ENCODE measurements around a stretch of chr10.

DNA sequence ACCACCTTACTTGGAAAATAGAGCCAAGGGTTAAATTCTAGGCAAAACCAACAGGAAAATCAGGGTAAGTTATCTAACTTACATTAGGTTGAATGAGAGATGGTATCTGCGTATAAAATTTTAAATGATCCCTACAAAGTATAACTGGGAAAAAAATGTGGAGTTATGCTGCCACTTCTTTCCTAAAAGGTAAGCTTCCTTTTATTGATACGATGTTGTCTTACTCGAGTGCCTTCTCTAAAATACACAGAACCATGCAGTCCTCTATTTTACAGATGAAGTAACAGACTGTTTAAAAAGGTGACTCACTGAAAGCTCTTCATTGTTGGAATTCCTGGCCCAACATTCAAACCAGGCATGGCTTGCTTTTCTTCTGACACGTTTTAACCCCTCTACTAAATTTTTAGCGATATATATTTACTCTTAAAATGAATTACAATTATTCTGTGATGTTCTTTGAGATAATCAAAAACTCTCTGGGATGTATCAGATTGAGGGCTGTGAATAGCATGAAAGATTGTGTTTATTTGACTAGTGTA, 1.8 kb upstream of the ZMYND11 start:
- PRO-cap = no peak

DNA sequence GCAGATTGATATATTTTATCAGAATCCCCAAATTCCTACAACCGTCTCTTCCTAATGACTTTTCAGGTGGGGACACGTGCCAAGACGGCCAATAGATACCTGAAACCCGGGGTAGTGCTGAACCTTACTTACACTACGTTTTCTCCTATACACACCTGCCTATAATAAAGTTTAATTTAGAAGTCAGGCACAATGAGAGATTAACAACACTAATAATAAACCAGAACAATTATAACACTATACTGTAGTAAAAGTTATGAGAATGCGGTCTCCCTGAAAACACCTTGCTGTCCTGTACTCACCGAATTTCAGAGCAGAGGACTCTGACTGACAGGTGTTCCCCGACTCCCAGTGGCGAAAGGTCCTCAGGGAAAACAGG, 1.3 kb upstream of the ZMYND11 start:
- PRO-cap = no peak

DNA sequence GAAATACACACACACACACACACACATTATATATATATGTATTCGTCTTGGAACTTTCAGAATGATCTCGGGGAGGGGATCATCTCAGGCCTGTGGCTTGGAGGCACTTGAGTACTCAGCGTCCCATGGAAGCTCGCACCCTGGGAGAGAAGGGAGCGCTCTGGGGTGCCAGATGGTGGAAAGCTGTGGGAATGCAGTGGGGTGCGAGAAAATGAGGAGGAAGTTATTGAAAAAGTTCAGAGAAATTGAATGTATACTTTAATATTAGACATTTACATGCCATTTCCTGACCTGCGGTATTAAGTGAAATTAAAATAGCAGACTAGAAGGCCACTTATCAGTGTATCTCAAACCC, 66.3 kb downstream of the ZMYND11 start:
- PRO-cap = no peak

- PRO-cap = no peak
Measured at GRCh38 chr10:437377-437718, 252.1 kb downstream of the DIP2C start.

- PRO-cap = no peak
Measured at GRCh38 chr10:444147-445087, 245.1 kb downstream of the DIP2C start.

- PRO-cap = no peak
Measured at GRCh38 chr10:470275-471256, 218.9 kb downstream of the DIP2C start.

DNA sequence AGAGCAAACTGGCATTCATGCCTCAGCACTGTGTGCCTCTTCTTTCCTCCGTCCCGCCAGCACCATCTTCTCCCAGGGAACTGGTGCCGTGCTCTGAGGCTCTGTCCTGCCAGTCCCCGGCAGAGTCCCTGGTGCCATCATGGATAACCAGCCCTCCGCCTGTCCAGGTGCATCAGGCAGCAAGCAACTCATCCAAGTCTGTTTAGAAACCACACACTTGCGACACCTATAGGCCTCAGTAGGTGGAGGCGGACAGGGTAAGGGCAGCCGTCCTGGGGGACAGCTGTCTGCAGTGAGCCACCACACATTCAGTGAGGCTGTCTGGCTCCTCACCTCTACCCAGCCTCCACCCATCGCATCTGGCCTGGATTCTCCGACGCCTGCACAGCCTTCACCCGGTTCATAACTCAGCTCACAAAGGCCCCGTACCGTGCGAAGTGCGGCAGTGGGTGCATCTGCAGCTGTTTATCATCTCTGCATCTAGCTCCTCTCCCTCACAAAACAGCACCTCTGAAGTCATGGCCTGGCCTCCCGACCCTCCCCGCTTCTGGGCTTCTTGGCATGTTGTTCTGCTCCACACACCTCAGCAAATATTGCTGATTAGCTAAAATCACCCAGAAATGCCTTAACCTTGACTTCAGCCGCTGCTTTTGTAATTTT, 162.6 kb downstream of the DIP2C start:
- PRO-cap = no peak

DNA sequence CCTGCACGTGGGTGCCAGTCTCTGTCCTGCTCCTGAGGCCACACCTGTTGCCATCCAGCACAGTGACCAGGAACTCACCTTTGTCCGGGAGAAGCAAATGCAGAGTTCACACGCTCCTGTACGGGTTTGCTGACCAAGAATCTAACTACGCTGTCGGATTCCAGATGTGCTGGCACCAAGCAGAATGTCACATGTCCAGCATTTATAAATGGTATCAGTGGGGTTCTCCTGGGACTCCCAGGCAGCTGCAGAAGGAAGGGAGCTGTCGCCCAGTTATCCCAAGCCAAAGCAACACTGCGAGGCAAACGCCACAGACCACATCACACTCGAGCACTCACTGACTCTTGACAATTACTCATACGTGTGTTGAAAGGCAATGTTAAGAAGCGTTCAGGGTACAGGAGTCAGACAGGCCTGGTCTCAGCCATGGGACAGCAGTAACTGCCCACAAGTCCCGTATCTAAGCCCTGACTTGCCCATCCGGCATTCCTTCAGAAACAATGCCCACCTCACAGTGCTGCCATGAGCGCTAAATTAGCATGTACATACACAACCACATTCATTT, 113.4 kb downstream of the DIP2C start:
- PRO-cap = no peak

DNA sequence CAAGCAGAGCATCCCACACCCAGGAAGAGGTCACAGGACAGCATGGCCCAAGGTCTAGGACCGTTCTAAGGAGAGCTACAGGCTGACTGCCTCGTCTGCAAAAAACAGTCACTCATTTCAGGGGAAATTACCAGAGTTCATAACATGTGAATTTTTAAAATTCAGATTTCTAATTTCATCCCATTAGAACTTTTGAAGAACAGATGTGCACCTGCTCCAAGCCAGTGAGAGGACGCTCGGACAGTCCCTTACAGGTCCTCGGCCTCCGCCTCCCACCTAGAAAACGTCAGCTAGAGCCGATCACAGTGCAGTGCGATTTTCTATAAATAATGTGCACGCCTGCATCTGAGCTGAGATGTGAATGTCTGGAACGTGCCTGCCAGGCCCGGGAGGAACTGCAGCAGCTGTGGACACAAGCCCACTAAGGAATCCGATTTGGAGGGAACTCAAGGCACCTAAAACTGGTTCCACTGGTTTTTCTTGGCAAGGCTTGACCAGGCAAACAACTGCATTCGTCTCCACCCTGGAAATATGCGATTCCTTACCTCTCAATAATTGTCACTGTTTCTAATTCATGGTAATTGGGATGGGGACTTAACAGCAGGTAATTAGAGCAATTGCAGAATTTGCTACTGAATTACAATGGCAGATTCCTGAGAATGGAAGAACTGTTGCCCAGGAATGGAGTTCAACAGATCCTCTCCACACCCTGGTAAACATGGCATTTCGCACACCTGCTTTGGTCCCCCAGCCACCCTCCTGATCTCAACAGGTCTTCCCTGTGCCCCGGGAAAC, 76.2 kb downstream of the DIP2C start:
- PRO-cap = no peak

DNA sequence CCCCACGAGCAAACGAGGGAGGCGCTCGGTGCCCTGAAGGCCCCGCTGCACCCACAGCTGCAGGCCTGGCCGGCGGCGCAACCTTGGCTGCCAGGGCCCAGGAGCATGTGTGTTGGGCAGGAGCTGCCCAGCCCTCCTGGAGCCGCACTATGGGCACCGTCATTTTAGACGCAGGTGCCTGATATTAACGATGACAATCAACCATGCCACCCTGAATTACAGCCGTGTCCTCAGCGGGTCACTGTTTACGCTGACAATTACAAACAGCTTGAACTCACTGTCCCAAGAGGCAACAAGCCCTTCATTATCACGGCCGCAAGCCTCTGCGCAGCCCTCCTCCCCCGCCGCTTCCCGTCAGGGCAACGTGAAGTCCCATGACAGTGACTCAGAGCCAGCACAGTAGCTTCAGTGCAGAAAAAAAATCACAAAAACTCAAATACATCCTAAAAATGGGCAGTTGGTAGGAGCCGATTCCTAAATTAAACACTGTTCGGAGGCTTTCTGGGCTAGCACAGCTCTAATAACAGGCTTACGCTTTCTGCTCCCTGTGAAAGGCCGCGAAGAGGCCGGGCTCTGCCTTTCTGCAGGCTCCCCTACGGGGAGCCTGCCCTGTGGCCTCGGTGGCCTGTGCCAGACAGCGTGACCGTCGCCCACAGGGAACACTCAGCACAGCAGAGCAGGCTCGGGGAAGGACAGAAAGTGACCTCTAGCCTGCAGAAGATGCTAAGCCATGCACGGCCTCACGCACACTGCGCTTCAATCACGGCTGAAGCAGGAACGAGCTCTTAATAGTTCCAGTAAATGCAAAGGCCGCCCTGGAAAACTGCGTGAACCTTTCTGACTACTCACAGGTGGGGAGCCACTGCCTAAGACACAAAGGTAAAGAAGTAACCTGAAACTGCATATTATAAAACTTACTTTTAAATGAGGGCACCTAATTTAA, 64.3 kb downstream of the DIP2C start:
- PRO-cap = no peak

DNA sequence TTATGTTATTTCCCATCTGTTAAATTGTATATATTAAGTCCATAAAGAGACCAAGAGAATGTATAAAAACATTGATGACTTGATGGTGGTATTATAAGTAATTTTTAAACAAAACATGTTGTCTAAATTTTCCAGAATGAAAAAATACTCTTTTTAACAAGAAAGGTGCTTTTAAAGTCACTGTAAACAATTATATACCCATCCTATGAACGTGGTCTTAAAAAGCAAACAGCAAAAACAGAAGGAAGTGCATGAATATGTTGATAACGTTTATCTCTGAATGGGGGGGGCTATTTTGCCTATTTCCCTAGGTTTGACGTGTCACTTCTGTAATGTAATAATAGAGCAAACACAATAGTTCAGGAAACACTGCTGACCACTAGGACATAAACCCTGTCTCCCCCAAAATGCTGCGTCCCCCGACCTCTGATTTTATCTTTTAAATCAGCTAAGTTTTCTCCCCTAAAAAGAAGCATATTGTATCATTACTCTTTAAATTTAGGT, 43.9 kb downstream of the DIP2C start:
- PRO-cap = no peak

DNA sequence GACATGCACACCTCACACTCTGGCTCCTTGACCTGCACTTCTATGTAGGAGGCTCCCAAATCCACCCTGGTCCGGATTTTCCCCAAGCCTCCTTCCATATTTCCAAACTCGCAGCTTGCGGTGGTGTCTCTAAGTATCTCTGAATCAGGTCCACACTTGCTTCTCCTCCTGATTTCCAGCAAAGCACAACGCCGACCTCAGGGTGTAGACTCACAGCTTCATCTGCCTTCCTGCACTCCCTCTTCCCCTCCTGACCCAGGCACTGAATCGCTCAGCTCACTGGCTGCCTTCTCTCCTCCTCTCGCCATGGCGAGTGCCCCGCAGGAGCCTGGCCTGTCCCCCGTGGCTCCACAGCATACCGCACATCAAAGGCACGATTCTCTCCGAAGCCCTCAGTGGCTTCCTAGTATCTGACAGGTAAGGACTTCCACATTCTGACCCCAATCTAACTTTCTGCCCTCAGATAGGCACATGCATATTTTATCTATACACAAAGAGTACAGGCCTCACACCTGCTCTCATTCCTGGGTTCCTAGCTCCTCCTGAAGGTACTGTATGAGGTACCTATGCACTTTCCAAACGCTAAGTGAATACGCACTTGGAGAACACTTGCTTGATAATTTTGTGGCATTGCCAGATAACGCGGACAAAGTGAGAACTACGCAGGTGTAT, 27.6 kb downstream of the DIP2C start:
- PRO-cap = no peak

GRCh38 chr10:663695-664689, 25.5 kb downstream of the DIP2C start:
- PRO-cap = no peak

DNA sequence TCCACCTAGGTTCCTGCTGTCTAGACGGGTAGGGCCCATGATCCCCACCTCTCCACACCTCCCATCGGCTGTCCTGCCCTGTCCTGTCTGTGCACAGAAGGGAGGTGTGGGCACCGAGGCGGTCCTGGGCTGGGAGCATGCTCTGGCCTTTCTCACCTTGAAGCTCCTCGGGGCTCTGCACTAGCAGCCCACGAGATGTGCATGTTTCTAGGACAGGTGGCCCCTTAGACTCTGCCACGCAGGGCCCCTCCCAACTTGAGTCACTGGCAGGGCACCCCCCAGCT, 113.9 kb upstream of the DIP2C start:
- PRO-cap = no peak

DNA sequence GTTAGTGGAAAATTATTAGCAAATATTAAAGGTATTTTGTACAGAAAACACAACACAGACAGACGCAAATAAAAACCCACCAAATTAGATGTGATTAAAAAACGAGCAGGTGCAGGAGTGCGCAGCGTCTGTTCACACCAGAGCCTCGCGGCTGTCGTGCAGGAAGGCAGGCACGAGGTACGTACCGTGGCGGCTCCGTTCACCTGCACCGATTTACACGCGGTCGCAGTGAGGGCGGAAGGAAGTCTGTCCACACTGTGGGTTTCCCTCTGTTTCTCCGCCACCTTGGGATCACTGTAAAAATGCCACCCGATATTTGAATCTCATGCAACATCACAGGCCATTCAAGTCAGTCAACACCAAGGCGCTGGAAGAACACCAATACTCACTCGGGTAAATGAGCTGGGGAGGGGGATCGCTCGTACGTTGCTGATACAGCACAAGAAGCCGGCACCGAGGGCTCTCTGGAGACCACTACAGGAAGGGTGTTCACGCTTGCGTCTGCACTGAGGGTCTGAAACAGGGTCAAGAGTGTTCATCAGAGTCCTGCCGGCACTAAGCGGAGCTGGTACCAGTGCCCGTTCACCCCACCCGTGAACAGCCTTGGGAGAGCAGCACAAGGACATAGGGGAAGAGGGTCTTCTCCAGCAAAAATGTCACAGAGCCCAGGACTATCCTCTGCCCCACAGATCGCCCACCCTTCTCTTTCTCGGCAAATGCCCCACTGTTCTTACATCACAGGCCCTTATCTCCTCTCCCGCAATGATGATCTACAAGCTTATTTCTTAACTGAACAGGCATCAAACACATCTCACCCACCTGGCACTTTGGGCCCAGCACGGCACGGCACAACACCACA, 116.7 kb downstream of the LARP4B start:
- PRO-cap = no peak

GRCh38 chr10:878940-879424, 52.5 kb downstream of the LARP4B start:
- PRO-cap = no peak

GRCh38 chr10:895429-895842, 36.1 kb downstream of the LARP4B start:
- PRO-cap = no peak

DNA sequence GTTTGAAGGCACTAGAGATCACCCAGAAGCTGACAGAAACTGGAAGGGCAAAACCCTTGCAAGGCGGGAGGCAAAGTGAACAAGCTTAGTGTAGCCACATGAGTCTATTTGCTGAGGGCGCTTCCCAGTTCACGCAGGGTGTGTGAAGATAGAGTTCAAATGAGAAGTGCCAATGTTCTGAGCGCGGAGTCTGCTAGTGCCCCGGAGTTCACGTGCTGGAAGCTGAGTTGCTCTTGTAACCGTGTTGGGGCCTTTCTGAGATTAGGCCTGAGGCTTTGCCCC, 16.6 kb upstream of the GTPBP4 start:
- PRO-cap = no peak

- PRO-cap = no peak
Measured at GRCh38 chr10:1009890-1010655, 15.6 kb downstream of the IDI2 start.

DNA sequence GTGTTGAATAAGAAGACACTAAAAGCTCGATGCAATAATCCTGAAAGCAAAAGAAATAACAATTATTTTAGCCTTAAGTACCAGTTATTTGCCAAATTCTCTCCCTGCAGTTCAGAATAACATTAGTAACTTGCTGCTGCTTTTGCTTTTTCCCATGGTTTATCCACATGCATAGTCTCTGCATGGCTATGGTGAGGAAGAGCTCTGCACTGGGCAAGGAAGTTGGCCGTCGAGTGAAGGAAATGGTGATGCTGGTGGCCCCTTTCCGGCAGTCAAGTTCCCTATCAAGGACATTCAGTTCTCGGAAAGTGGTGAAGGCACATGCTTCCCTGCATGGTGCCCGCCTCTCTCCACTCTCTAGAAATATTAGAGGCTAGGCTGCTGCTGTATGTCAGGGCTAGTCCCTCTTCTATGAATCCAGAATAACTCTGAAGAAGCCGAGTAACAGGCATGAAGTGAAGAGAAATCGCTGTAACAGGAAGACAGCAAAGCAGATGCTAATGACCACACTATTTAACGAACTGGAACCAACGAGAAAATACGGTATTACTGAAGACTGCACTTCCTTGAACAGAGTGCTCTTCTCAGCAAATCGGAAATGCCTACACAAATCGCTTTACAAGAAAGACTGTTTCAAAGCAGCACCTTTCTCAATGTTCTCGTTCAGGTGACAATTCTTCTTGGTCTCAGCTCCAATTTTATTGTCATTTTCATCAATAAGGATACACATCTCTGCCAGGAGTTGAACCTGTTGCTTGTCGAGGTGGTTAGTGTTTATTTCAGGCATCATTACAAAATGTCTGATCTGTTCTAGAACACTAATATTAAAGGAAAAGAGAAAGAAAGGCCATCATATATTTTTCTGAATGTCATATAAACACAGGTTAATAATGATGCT, 5.3 kb downstream of the IDI1 start:
- PRO-cap = no peak

Data from LUHMES (cell line).